Choroid plexus epithelial cell (primary cell): ENCODE data around the genes ZNF334, EYA2 and NCOA3.

- RRBS, result no CpG with 5 or more reads among the region's 2 CpGs
These were observed 1.5 kb downstream of the DBNDD2 start for GRCh38 chr20:45409575-45410011.

- RRBS, result no CpG with 5 or more reads among the region's 5 CpGs
These were observed 6.3 kb upstream of the PLTP start for GRCh38 chr20:45918187-45918733.

DNA sequence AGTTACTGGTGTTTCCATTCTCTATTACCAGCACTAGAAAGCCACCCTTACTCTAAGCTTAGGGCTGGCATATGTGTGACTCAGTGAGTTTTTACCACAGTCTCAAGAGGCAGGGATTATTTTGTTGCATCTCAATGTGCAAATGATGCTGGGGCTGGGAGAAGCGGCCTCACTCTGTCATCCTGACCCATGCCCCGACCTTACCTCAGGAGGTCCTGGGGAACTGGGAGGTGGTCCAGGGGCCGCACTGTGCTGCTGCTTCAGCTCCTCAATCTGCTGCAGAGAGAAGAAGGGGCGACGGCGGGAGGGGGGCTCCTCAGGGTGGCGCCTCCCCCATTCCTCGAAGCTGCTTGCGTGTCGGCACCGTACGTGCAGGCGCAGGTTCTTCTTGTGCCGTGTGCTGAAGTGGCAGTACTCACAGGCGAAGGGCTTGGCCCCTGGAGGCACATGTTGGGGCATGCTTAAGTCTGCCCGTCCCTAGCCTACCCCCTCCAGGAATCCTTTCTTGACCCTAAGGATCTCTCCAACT lies 12.9 kb downstream of the ZNF335 start:
- RRBS, result no CpG with 5 or more reads among the region's 16 CpGs

DNA sequence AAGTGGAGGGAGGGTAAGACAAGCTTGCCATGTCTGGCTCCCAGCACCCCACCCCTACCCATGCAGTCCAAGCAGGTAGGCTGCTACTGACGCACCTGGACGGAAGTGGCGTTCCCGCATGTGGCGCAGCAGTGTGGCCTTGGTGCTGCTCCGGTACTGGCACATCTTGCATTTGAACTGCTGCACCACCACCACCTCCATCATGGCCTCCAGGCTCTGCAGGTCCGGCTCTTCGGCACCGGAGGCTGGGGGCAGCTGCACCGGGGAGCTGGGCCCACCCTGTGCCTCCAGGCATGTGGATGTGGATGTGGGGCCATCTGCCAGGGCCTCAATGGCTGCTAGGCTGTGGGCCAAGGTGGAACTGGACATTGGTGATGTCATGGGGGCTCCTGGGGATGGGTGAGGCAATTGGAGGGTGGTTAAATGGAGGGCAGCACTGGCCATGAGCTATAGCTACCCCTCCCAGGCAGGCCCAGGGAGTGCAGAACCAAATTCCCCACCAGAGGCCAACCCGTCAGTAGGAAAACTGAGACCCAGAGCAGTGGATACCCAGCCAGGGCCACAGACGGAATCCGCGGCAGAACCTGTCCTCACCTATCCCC lies 4.3 kb downstream of the ZNF335 start:
- RRBS, result 95% methylated on average over 2 of the region's 14 CpGs

DNA sequence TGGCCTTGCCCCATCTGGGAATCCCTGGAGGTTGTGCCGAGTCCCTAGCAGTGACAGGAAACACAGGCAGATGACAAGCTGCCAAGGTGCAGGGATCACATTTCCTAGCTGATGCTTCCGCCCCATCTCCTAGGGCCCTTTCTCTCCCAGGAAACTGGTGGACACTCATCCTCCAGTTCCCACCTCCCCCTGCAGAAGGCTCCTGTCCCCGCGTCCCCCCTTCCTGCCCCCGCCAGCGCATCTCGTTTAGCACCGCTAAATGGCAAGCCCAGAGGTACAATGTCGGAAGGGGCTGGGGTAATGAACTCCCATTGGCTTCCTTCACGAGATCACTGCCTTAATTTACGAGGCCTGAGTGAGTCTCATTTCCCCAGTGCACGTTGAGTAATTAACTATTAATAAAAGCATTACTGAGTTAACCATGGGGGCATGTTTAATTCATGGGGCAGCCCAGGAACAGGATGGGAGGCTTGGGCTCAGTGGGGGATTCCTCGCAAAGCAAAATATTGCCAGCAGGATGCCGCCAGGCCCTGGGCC lies 20.6 kb downstream of the SLC35C2 start:
- RRBS, result no CpG with 5 or more reads among the region's 14 CpGs

GRCh38 chr20:46362299-46362865 lies 1.8 kb downstream of the SLC35C2 start:
- RRBS, result no CpG with 5 or more reads among the region's 7 CpGs

DNA sequence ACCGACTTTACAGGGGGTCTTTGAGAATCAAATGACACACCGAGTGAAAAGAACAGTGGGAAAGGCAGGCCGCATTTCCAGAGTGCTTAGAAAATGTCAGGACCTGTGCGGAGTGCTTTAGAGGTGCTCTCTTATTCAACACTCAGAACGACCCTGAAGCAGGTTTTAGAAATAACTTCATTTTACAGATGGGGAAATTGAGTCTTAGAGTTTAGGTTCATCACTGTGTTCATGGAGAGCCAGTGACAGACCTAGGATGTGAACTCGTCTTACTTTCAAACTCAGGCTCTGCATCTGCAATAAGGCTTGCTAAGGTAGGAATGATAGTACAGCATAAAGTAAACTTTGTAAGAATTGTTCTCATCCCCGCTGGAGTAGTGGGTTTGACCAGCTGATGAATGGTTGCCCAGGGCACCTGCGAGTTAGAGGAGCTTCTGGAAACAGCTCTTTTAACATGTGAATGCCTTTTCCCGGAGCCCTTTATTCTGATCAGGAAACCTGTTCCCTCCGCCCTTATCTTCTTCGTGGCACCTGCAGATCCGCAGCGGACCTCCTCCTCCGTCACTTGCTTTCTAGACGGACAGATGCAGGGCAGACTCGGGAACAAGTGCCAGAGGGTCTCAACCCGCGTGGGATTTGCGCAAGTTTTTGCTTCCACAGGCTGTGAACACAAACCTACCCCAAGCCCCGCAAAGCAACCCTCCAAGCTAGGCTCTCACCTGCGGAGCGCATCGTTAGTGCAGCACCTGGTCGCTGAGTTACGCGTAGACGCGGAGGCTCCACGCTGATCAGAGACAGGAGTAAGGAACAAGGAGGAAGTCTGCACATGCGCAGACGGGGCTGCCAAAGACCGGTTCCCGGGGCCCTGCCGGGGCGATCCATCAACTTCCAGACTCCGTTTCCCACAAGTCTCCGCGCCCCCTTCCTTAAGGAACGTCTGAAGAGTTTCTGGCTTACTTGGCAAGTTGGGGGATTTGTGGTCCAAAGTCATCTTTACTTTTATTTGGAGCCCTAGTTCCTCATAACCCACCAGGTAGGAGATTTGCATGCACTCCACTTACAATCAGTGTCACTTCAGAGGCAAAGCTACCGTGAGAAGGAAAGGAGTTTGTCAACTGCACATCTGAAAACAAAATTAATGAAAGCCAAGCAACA lies 52.5 kb upstream of the ELMO2 start:
- RRBS, result no CpG with 5 or more reads among the region's 40 CpGs

DNA sequence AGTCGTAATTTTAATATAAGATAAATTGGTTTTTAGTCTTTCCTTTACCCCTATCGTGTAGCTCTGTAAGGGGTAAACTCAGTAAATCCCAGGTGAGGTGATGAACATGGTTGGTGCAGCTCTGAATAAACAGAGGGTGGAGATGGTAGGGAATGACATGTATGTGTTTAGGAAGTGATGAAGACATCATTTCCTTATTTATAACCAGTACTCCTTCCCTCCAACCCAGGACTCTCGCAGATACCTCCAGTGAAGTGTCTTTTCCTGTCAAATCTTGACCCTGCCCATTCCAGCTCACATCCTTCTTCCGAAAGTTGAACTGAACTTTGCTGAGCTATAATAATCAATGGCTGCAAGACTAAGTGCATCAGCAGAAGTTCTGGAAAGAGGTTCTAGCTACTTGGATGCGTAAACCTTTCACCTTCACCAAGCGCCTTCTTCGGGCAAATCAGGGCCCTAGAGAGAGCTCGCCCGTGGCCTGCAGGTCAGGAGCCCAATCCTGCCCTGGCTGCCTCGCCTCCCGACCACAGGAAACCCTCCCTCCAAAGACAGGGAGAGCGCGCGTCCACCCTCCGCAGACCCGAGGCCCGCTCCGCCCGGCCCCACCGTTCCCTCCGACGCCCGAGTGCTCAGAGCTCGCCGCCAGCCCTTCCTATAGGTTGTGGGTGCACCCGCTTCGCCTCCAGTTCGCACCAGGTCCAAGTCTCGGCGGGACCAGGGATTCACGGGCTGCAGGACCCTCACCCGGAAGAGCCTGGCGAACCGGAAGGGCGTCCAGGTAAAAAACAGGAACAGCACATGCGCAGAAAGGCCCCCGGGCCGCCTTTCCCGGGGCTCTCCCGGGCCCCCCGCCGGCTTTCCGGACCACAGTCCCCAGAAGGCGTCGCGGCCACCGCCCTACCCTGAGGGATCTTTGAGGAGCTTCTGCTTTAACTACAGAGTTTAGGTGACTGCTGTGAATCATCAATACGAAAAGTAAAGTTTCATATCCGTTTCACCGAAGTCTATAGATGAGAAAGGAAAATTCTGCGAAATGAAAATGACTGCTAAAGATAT lies at the start of gene ZNF334:
Gene ZNF334 (minus strand): TSS at position 756 of the 1,056 bp plus-strand sequence.
- RRBS, result no CpG with 5 or more reads among the region's 51 CpGs

- RRBS, result no CpG with 5 or more reads among the region's 11 CpGs
These were observed 44.2 kb upstream of the EYA2 start for GRCh38 chr20:46850469-46850861.

- RRBS, result 1% methylated on average over 45 of the region's 88 CpGs
These were observed at the start of gene EYA2 for GRCh38 chr20:46894046-46895212. TSS of gene EYA2 (plus strand) at chr20:46894843.

GRCh38 chr20:46897508-46898321 lies 3.1 kb downstream of the EYA2 start:
- RRBS, result no CpG with 5 or more reads among the region's 13 CpGs

DNA sequence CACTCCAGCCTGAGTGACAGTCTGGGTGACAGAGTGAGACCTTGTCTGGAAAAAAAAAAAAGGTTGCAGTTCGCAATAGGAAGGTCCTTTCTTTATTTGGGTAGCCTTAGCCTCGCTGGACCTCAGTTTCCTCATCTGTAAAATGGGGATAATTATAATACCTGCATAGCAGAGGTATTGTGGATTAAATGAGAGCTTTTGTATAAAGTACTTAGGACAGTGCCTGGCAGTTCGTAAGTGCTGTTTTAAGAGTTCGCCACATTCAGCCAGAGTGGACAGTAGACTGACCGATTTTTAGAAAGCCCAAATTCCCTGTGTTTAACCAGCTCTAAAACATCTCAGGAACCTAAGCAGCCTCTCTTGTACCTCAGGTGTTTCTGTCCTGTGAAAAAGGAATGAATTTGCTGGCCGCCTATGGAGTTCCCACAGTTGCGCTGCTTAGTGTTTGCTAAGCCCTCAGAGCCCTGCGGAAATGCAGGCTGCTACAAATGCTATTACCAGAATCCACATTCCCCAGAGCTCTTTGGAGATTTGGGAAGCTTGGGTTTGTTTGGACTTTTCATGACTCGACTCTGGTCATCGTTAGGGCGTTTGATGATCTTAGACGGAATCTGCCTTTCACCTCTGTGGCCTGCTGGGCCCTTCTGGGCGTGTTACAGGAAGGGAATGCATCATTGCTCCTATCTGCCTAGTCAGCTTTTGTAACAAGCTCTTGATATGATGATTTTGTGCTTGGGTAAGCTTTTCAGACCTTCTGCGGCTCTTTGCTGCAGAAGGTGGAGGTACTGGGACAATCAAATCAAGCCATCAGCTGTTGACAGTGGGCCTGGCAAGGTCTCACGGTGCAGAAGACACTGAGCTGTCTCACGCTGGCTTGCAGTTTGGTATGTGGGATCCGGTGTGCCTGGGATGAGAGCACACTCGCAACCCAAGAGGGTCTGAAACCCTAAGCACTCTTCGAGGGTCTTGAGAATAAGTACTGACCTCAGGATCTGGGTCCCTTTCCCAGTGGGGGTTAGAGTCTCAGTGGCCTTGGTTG lies 50.7 kb downstream of the EYA2 start:
- RRBS, result no CpG with 5 or more reads among the region's 19 CpGs

DNA sequence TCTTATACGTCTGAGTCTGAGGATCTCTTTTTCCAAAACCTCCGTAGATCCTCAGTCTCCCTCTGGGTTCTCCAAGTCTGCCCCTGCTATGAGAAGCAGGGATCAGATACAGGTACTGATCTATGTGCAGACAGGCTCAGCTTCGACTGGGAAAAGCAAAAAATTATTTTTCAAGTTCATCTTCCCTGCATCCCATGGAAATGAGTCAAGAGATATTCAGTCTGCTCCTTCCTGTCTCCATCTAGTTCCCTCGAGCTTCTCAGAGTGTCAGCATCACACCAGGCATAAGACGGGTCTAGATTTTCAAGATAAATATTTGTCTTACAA lies 30.0 kb downstream of the ZMYND8 start:
- RRBS, result no CpG with 5 or more reads among the region's 5 CpGs

- RRBS, result 1% methylated on average over 17 of the region's 94 CpGs
These were observed at the start of gene NCOA3 for GRCh38 chr20:47501383-47502574. TSS of gene NCOA3 (plus strand) at chr20:47501887.

DNA sequence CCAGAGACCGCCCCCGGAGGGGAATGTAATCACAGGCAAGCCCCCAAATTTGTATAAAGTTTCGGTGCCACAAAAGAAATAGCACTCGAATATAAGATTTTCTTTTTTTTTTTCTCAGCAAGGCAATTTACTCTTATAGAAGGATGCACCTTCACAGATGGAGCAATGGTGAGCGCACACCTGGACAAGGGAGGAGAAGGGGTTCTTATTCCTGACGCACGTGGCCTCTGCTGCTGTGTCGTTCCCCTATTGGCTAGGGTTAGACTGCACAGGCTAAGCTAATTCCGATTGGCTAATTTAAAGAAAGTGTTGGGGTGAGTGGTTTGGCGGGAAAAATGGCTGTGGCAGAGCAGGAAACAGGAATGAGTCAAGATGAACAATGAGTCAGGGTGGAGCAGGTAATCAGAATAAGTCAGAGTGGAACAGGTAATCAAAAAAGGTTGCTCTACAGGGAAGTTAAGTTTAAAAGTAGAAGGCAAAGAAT lies 19.6 kb downstream of the NCOA3 start:
- RRBS, result no CpG with 5 or more reads among the region's 10 CpGs

GRCh38 chr20:47655512-47656242 lies 129.6 kb downstream of the SULF2 start:
- RRBS, result no CpG with 5 or more reads among the region's 2 CpGs

- RRBS, result no CpG with 5 or more reads among the region's 13 CpGs
These were observed 106.6 kb downstream of the SULF2 start for GRCh38 chr20:47678679-47679054.

GRCh38 chr20:47705050-47705780 lies 80.1 kb downstream of the SULF2 start:
- RRBS, result 6% methylated on average over 4 of the region's 17 CpGs

DNA sequence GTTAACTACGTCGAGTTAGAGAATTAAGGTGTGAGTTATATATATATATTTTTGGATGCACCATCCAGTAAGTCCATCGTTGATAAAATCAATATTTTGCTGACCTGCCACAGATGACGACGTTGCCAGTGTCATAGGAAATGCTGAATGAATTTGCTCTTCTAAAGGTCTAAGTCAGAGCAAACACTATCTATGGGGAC lies 42.7 kb downstream of the SULF2 start:
- RRBS, result no CpG with 5 or more reads among the region's 5 CpGs

- RRBS, result no CpG with 5 or more reads among the region's 3 CpGs
These were observed 19.2 kb downstream of the SULF2 start for GRCh38 chr20:47766073-47766549.